A172 (cell line): ENCODE measurements around a stretch of chr6.

GRCh38 chr6:170504320-170504767, 48.8 kb downstream of the PSMB1 start:
- RAMPAGE, long total RNA, result no peak